Skeletal muscle satellite cell (primary cell): ENCODE results near the gene TRAF3IP1.

DNA sequence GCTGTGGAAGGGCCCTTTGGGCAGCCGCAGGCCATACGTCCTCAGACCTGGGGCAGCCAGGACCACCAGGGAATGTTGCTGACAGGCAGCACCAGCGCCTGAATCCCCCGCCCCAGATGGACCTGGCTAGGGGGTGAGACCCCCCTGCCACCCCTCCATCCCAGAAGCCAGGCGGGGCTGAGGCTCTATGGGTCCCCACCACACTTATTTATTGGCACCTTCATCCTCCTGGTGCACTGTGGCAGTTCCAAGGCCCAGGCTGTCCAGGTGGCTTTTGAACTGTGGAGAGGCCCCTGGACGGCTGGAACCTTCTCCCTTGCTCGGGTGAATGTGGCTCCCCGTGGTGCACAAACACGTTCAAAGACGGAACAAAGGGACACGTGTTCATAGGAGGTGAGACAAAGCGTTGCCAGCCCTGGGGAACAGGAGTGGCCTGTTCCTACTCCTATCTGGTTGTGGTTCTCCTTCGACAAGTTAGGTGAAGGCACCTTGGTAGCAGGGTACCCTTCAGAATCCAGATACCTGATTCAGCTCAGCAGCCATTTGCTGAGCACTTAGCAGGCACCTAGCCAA lies 35.1 kb downstream of the RAMP1 start:
- CAGE, long polyA plus RNA, result no peak

GRCh38 chr2:237923447-237924183 lies 43.2 kb upstream of the UBE2F start:
- CAGE, long polyA plus RNA, result no peak

- CAGE, long polyA plus RNA, result no peak
These were observed 1.8 kb upstream of the UBE2F start for GRCh38 chr2:237964911-237965594.

DNA sequence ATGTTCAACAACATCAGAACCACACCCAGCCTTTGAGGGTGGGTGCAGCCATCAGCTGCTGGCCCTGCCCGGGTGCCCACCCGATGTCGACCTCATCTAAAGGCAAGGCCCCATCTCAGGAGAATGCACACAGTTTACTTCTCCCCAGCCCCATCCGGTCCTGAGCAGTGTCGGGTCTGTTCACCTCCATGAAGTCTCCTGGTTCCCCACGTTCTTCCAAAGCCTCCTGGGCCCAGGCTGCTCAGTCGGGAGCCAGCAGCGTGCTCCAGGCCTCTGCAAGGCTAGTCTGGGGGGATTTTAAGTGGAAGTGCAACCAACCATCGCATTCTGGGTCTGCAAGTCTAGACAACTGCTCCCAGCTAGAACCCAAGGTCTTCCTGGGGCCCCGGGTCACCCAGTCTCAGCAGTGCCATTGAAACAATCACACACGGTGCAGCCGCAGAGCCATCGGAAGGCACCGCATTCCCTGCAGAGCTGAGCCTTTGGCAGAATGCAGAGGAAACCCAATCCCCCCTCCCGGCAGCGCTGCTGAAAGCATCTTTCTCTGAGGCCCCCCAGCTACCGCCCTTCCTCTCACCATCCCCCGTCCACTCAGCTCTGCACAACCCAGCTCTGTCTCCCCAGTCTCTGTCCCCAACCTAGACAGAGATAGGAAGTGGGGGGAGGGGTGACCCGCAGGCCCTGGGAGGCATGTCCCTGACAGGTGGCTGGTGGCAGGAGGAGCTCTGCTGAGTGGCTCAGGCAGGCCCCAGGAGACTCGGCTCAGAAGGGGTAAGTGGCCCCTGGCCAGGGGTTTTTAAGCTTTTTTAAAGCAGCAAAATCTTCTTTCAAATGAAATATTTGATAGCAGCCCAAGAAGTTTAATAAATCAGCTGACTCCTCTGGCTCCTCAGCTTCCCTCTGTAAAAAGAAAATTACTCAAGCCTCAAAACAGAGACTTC lies 8.6 kb downstream of the ESPNL start:
- CAGE, long polyA plus RNA, result no peak

DNA sequence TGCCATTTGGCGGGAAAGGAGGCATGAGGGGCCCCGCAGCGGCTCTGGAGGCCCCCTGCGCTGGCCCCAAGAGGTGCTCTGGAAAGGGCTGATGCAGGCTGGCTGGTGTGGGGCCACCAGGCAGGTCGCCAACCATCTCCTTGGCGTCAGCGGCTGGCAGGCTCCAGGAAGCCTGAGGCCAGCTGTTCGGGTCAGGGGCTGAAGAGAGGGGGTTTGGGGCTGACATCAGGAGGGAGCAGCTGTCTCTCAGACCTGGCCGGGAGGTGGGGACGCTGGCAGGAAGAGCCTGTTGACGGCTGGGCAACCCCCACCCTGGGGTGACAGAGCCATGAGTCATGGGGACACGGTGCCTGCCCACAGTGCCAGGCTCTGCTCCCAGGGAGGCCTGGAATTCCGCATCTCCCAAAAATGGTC lies 5.1 kb downstream of the KLHL30 start:
- CAGE, long polyA plus RNA, result no peak

- CAGE, long polyA plus RNA, result no peak
These were observed 384 bp downstream of the ERFE start for GRCh38 chr2:238159093-238159615.

DNA sequence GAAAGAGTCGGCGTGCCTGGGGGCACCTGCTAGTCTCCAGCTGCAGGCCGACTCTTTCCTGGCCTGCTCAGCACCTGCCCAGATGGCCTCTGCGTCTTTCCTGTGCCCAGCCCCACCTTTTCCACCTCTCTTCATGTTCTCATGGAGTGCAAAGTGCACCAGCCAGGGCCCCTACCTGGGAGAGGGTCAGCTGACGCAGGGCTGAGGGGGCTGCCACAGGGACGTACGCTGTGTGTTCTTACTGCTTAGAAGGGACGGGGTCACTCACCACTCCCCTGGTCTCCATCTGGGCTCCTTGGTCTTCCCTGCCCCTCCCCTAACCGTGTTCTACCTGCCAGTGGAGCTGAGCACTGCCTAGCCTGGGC lies 8.5 kb downstream of the ERFE start:
- CAGE, long polyA plus RNA, result no peak

DNA sequence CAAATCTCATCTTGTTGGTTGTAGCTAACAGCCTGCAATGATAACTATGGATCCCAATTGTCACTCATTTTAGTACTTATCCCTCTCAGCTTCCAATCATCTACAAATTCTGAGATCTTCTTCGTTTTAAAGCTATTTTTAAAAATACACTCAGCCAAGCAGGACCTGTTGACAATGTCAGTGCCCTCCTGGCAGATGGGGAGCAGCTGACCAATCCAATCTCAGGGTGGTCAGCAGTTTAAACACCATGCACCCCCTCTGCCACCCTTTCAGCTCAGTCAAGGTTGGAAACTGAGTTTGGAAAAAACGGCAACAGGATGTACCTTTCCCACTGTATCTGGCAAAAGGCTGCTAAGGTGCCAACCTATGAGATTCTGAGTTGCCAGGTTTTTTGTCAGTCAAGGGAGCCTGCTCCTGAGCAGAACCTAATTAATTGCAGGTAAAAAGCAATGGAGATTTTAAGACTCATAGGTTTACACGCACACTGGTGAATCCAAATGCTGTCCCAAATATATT lies 2.2 kb downstream of the ILKAP start:
- CAGE, long polyA plus RNA, result no peak

DNA sequence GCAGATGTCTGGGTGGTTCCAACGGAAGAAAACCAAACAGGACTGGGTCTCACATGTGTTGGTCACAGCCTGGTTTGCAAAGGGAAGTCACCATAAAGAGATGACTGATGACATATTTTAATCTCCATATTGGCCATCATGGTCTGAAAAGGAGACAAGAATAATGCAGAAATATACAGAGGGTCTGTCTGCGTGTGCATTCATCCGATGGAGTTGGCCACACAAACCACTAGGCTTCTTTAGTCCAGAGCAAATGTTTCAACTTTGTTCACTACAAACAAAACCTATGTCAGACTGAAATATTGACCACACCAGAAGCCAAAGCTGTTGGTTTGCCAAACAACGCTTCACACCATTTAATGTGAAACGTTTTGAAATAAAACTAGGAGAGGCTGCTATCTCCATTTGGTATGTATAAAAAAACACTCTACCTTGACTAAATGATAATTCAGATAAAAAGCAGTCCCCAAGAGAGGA lies 5.7 kb upstream of the HES6 start:
- CAGE, long polyA plus RNA, result no peak

GRCh38 chr2:238261004-238261840 lies 21.4 kb upstream of the HES6 start:
- CAGE, long polyA plus RNA, result no peak

DNA sequence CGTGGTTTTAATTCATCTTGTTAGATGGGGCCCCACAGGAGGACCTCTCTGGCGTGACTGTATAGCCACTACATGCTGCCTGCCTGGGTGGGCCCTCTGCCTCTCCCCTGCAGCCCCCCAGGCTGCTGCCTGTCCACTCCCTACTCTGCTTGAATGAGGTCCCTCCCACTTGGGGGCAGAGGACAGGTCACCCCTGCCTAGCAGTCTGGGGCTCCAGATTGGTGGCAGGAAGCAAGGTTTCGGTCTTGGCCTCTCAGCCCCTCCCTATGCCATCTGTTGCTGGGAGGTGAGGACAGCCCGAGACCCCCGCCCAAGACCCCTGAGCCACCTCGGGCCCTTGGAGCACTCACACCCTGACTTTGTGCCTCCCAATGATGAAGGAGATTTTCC lies 22.0 kb upstream of the HES6 start:
- CAGE, long polyA plus RNA, result no peak

DNA sequence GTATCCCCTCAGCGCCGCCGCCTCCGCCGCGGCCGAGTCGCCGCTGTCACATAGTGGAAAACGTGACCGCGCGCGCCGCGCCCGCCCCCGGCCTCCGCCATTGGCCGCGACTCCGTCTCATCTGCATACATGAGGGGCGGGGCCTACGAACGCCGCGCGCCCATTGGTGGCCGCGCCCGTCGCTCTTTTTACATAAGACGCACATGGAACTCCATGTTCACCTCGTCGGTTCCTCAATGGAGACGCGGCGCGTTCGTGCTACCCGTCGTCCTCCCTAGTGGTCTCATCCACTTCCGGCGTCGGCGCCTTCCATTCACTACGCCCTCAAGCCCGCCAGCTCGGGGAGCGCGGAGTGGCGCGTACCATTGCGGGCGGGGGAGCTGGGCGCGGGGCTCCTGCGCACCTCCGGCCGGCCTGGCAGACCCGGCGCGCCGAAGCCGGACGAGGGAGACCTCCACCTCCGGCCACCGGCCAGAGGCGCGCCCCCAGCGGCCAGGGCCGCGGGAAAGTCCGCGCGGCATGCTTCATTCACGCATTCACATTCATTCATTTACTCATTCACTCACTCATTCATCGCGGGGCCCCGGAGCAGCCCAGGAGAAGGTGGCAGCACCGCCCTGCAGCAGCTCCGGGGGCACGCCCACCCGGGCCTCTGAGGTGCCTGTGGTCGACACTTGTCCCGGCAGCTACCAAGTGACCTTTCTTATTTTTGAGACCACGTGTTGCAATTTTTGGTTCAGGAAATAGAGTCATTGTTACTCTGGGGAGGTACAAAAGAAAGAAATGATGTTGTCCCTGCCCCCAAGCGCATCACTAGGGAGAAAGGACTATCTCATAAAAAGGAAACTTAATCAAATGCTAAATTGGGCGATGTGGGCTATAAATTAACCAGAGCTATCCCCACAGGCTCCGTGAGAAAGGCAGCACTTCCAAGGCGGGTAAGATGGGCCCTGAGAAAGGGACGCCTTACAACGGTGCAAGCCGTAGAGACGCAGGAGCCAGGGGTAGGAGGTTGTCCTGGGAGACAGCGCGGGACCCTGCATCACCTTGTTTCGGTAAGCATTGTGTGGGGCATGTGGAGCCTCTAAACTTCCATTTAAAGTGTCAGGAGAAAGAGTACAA lies 694 bp upstream of the PER2 start:
- CAGE, long polyA plus RNA, result no peak

- CAGE, long polyA plus RNA, result no peak
These were observed at the start of gene TRAF3IP1 for GRCh38 chr2:238320119-238320896. TRAF3IP1 (plus strand) TSS chr2:238320518.

DNA sequence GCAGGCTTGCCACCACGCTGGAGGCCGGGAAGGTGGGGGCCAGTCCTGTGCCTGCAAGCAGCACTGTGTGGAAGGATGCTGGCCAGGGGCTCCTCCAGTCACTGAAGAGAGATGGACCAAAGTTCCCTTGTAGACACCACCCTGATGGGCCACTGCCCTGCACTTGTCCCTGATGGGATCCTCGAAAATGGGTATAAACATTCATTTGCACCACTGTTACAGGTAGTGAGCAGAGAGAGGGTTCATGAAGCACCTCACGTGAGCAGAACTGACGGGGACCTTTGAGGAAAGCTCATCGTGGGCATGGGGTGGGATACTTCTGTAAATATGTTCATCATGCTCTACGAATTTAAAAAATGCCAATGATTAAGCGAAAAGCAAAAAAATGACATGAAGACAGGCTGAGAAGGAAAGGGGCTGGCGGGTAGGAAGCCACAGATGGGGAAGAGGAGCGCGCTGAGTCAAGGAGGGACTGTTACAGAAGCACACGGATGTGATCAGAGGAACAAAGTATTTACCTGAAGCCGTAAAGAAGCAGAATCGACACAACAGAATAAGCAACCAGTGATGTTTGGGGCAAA lies 45.1 kb upstream of the ASB1 start:
- CAGE, long polyA plus RNA, result no peak

DNA sequence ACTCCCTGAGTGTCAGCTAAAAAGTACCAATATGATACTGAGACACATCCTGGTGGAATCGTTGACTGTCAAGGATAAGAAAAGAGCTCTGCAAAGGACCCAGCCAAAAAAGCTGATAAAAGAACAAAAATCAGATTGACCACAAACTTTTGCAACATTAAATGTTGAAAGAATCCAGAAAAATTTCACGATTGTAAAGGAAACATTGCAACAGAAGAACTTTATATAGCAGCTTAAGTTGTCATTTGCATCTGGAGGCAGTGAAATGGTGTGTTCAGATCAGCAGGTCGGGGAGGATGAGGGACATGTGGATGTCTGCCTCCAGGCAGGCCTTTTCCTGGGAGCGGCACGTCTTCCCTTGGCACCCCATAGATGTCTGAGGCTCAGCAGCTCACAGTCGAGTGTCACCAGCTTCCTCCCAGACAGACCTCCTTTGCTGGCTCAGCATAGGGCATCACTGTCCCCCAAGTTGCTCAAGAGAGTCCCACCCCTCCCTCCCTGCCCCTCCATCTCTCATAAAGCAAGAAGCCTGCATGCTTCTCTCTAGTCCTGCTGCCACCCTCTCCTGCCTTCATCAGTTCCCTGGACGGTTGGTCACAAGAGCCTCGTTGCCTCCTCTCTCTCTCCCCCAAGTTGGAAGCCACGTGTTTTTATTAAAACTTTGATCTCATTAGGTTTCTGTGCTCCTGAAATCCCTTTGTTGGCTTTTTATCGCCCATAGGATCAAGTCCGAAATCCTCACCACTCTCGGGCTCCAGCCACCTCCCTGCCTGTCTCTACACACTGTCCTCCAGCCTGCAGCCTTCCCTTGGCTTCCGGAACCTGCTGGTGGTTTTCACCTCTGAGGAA lies 44.2 kb upstream of the ASB1 start:
- CAGE, long polyA plus RNA, result no peak

- CAGE, long polyA plus RNA, result no peak
These were observed 32.4 kb downstream of the ASB1 start for GRCh38 chr2:238459067-238459552.

GRCh38 chr2:238558465-238558875 lies 131.7 kb downstream of the ASB1 start:
- CAGE, long polyA plus RNA, result no peak

- CAGE, long polyA plus RNA, result no peak
These were observed 144.3 kb upstream of the TWIST2 start for GRCh38 chr2:238703660-238703998.

GRCh38 chr2:238784641-238785215 lies 63.2 kb upstream of the TWIST2 start:
- CAGE, long polyA plus RNA, result no peak

DNA sequence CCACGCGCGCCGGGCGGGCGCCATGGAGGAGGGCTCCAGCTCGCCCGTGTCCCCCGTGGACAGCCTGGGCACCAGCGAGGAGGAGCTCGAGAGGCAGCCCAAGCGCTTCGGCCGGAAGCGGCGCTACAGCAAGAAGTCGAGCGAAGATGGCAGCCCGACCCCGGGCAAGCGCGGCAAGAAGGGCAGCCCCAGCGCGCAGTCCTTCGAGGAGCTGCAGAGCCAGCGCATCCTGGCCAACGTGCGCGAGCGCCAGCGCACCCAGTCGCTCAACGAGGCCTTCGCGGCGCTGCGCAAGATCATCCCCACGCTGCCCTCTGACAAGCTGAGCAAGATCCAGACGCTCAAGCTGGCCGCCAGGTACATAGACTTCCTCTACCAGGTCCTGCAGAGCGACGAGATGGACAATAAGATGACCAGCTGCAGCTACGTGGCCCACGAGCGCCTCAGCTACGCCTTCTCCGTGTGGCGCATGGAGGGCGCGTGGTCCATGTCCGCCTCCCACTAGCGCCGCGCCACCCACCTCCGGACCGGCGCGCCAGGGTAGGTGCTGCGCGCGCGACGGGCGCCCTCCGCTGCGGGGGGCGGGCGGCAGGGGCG lies 407 bp downstream of the TWIST2 start:
- CAGE, long polyA plus RNA, result no peak